ENCODE measurements around a stretch of chr15.

DNA sequence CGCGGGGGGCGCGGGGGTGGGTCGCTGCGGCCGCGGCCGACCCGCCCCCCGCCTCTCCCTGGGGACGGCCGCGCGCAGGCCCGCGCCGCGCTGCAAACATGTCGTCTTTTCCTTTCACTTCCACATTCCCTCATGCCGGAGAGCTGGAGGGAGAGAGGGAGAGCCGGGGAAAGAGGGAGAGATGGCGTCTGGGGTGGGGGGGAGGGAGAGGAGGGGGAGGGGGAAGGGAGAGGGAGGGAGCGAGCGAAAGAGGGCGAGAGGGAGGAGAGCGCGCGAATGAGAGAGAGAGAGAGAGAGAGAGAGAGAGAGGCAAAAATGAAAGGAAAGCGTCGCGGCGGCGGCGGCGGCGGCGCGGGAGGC lies 545 bp downstream of the ZNF710 start:
- PRO-cap, result bidirectional peak, plus-strand start at position 346 of the sequence, minus-strand start outside the sequence
- RAMPAGE, long total RNA, 5 experiments, result no peak in any of the 5 experiments
- RRBS, result no CpG with 5 or more reads among the region's 39 CpGs

GRCh38 chr15:90053567-90054356 lies 48.5 kb downstream of the IDH2 start:
- PRO-cap, result no peak
- RAMPAGE, long total RNA, 5 experiments, result start-site peak on the plus strand in 1 of 5 experiments, at chr15:90053715-90053866 at its widest, 11 reads per replicate
- RRBS, result no CpG with 5 or more reads among the region's 14 CpGs

GRCh38 chr15:90100380-90101012 lies 1.8 kb downstream of the IDH2 start:
- PRO-cap, result bidirectional peak, plus-strand start at chr15:90100826, minus-strand start at chr15:90100573
- RAMPAGE, long total RNA, 5 experiments, result no peak in any of the 5 experiments
- RRBS, result no CpG with 5 or more reads among the region's 11 CpGs

GRCh38 chr15:90165579-90166240 lies 35.4 kb upstream of the SEMA4B start:
- PRO-cap, result unidirectional peak, minus-strand start at chr15:90165724
- RAMPAGE, long total RNA, 5 experiments, result no peak in any of the 5 experiments
- RRBS, result no CpG with 5 or more reads among the region's 12 CpGs

- PRO-cap, result no peak
- RAMPAGE, long total RNA, 5 experiments, result start-site peak on the plus strand in 1 of 5 experiments, at chr15:90187316-90187377 at its widest, 14 reads per replicate
- RRBS, result no CpG with 5 or more reads among the region's 11 CpGs
Measured at GRCh38 chr15:90186971-90187923, 13.9 kb upstream of the SEMA4B start.

GRCh38 chr15:90206925-90207663 lies 6.0 kb downstream of the SEMA4B start:
- PRO-cap, result no peak
- RAMPAGE, long total RNA, 5 experiments, result start-site peak on the plus strand in 1 of 5 experiments, at chr15:90207247-90207583 at its widest, 5 to 11 reads per replicate
- RRBS, result no CpG with 5 or more reads among the region's 8 CpGs

DNA sequence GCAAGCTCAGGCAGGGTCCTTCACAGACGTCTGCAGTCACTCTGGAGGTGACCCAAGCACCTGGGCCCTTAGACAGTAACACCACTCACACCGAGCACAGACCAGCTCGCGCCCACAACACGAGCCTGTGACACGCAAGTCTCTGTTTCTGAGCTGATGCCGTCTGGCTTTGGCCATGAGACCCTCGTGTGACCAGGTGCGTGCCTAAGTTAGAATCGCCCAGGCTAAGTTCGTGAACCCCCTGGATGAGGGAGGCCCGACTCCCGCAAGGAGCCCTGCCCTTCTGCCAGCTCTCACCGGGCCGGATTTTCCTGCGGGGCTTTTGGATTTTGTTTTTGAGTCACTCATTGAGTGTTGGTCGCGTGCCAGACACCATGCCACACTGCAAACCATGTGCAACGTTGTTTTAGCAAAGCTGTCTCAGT lies 11.6 kb downstream of the SEMA4B start:
- PRO-cap, result unidirectional peak, minus-strand start at position 295 of the sequence
- RAMPAGE, long total RNA, 5 experiments, result no peak in any of the 5 experiments
- RRBS, result no CpG with 5 or more reads among the region's 19 CpGs

DNA sequence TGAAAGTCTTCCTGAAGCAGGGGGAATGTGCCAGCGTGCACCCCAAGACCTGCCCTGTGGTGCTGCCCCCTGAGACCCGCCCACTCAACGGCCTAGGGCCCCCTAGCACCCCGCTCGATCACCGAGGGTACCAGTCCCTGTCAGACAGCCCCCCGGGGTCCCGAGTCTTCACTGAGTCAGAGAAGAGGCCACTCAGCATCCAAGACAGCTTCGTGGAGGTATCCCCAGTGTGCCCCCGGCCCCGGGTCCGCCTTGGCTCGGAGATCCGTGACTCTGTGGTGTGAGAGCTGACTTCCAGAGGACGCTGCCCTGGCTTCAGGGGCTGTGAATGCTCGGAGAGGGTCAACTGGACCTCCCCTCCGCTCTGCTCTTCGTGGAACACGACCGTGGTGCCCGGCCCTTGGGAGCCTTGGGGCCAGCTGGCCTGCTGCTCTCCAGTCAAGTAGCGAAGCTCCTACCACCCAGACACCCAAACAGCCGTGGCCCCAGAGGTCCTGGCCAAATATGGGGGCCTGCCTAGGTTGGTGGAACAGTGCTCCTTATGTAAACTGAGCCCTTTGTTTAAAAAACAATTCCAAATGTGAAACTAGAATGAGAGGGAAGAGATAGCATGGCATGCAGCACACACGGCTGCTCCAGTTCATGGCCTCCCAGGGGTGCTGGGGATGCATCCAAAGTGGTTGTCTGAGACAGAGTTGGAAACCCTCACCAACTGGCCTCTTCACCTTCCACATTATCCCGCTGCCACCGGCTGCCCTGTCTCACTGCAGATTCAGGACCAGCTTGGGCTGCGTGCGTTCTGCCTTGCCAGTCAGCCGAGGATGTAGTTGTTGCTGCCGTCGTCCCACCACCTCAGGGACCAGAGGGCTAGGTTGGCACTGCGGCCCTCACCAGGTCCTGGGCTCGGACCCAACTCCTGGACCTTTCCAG lies 5.1 kb downstream of the CIB1 start:
- PRO-cap, result no peak
- RAMPAGE, long total RNA, 5 experiments, result start-site peak on the plus strand in 3 of 5 experiments, centred at positions 131 to 669 of the sequence, 9 to 24 reads per replicate
- RRBS, result 89% methylated on average over 2 of the region's 33 CpGs

- PRO-cap, result no peak
- RAMPAGE, long total RNA, 5 experiments, result no peak in any of the 5 experiments
- RRBS, result no CpG with 5 or more reads among the region's 5 CpGs
Measured at GRCh38 chr15:90261686-90262209, 3.7 kb upstream of the NGRN start.

DNA sequence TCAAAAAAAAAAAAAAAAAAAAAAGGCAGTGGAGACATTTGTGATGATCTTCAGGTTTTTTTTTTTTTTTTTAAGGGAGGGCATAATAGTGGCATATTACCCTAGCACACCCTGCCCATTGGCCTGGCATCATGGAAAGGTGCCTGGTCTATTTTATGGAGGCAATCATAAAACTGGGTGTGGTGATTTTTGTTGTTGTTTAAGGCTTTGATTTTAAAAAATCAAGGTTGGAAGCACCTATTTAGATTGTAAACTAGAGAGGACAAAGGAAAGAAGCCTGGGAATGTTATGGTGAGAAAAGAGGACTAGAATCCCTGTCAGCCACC lies 6.1 kb downstream of the IQGAP1 start:
- PRO-cap, result no peak
- RAMPAGE, long total RNA, 5 experiments, result no peak in any of the 5 experiments

GRCh38 chr15:90400305-90400725 lies 12.3 kb downstream of the IQGAP1 start:
- PRO-cap, result no peak
- RAMPAGE, long total RNA, 5 experiments, result no peak in any of the 5 experiments
- RRBS, result no CpG with 5 or more reads among the region's 4 CpGs

- PRO-cap, result no peak
- RAMPAGE, long total RNA, 5 experiments, result no peak in any of the 5 experiments
- RRBS, result no CpG with 5 or more reads among the region's 5 CpGs
Measured at GRCh38 chr15:90413835-90414434, 25.9 kb downstream of the IQGAP1 start.

GRCh38 chr15:90459439-90459836 lies 70.3 kb upstream of the CRTC3 start:
- PRO-cap, result no peak
- RAMPAGE, long total RNA, 5 experiments, result start-site peak on the plus strand in 1 of 5 experiments, at chr15:90459506-90459588 at its widest, 11 reads per replicate
- RRBS, result no CpG with 5 or more reads among the region's 4 CpGs

DNA sequence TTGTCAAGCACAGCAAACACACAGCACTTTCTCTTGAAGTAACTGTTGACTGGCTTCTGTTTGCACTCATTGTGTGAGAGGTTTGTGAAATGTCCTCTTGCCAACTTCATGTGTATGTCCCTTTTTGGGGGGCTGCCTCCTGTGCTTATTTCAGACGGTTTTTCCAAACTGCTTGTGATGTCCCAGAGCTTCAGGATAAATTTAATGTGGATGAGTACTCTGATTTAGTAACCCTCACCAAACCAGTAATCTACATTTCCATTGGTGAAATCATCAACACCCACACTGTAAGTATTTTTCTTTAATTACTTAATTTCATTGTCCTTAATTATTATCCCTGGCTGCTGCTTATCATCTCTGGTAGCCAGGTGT lies 45.7 kb upstream of the CRTC3 start:
- PRO-cap, result no peak
- RAMPAGE, long total RNA, 5 experiments, result start-site peak on the plus strand in 1 of 5 experiments, centred at position 250 of the sequence, 151 reads per replicate
- RRBS, result no CpG with 5 or more reads among the region's 1 CpG

- PRO-cap, result no peak
- RAMPAGE, long total RNA, 5 experiments, result no peak in any of the 5 experiments
- RRBS, result no CpG with 5 or more reads among the region's 27 CpGs
Measured at GRCh38 chr15:90511013-90511634, 18.6 kb upstream of the CRTC3 start.

DNA sequence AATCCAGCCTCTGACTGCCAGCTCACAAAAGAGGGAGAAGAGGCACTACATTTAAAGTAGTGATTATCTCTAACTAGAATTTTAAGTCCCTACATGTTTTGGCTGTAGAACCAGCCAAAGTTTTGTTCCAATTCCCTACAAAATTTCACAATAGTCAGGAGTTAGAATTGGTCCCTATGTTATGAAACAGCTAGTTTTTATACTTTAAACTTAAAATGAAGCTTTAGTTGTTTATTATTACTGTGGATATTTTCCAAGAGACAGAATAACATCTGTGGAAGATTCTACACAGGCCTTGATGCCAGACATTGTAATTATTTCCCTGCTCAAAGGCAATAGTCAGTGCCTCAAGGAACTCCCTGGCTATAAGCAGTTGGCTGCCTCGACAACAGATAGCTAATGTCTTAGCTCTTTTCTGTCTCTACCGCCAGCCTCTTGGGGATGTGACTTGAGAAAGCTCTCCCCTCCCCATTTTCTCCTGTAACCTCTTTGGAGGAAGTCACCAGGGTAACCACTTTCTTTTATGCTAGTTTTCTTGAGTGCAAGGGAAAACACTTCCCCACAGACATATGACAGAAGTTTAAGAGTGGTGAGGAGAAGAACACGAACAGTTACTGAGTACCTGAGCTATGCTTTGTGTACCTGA lies 32.0 kb downstream of the CRTC3 start:
- PRO-cap, result no peak
- RAMPAGE, long total RNA, 5 experiments, result start-site peak on the plus strand in 1 of 5 experiments, centred at position 319 of the sequence, 19 reads per replicate
- RRBS, result no CpG with 5 or more reads among the region's 3 CpGs

DNA sequence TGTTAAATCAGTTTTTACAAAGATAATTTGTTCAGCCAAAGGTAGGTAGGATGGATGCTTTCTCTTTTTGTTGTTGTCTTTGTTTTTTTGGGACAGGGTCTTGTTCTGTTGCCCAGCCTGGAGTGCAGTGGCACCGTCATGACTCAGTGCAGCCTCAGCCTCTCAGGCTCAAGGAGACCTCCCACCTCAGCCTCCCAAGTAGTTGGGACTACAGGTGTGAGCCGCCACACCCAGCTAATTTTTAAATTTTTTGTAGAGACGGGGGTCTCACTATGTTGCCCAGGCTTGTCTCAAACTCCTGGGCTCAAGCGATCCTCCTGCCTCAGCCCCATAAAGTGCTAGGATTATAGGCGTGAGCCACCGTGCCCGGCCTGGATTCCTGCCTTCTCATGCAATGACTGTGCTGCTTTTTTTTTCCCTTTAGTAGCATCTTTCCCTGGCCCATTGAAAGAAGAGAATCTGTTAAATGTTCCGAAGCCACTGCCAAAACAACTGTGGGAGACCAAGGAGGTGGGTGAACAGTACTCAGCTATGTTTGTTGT lies 87.8 kb downstream of the CRTC3 start:
- PRO-cap, result no peak
- RAMPAGE, long total RNA, 5 experiments, result start-site peak on the plus strand in 1 of 5 experiments, centred at position 369 of the sequence, 6 reads per replicate
- RRBS, result no CpG with 5 or more reads among the region's 8 CpGs

DNA sequence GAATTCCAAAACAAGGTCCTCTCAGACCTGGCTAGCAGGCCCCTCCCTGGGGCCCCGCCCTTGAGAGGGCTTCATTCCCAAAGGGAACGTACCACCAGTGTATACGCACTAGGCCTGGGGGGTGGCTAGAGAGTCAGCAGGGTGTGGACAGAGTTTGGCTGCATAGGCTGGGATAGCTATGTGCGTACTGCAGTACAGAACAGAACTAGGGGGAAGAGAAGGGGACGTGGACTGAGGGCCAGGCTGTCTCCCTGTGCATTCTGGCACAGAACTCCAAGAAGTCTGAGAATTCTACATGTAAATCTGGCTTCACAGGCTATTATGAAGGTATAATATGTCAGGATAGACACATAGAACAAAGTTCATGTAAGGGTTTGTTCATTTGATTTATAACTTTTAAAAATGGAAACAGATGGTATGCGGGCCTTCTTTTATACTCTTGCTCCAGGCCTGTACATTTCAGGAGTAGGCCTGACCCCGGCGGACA lies 92.4 kb upstream of the BLM start:
- PRO-cap, result no peak
- RAMPAGE, long total RNA, 5 experiments, result no peak in any of the 5 experiments
- RRBS, result no CpG with 5 or more reads among the region's 8 CpGs

DNA sequence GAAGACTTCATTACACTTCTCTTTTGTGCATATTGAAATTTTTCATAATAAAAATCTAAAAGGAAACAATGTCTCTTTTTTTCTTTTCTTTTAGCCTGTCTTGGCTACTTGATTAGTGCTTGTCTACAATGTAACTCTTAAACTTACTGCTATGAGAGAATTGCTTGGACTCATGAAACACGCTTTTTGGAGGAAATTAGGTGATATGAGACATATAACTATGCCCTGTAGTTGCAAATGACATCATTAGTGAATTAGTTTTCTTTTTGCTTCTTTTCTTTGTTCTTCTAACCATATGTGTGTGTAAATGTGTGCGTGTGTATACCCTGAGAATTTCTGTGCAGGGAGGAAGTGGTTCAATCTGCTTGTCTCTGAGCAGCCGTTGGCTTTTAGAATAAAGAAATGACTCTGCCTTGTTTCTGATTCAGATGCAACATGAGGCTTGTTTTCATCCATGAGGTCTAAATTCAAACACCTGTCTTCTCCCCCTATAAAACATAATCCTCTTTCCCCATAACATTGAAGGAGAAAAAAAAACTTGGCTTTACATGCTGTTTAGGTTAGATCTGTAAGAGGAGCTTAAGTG lies 30.7 kb upstream of the BLM start:
- PRO-cap, result no peak
- RAMPAGE, long total RNA, 5 experiments, result no peak in any of the 5 experiments
- RRBS, result no CpG with 5 or more reads among the region's 3 CpGs

GRCh38 chr15:90878509-90879365 lies 5.6 kb upstream of the FES start:
- PRO-cap, result no peak
- RAMPAGE, long total RNA, 5 experiments, result start-site peak on the plus strand in 2 of 5 experiments, at chr15:90878770-90878934 at its widest, 15 to 16 reads per replicate
- RRBS, result no CpG with 5 or more reads among the region's 19 CpGs